Left cardiac atrium (tissue), 1 donor: ENCODE data around the gene RCVRN.

DNA sequence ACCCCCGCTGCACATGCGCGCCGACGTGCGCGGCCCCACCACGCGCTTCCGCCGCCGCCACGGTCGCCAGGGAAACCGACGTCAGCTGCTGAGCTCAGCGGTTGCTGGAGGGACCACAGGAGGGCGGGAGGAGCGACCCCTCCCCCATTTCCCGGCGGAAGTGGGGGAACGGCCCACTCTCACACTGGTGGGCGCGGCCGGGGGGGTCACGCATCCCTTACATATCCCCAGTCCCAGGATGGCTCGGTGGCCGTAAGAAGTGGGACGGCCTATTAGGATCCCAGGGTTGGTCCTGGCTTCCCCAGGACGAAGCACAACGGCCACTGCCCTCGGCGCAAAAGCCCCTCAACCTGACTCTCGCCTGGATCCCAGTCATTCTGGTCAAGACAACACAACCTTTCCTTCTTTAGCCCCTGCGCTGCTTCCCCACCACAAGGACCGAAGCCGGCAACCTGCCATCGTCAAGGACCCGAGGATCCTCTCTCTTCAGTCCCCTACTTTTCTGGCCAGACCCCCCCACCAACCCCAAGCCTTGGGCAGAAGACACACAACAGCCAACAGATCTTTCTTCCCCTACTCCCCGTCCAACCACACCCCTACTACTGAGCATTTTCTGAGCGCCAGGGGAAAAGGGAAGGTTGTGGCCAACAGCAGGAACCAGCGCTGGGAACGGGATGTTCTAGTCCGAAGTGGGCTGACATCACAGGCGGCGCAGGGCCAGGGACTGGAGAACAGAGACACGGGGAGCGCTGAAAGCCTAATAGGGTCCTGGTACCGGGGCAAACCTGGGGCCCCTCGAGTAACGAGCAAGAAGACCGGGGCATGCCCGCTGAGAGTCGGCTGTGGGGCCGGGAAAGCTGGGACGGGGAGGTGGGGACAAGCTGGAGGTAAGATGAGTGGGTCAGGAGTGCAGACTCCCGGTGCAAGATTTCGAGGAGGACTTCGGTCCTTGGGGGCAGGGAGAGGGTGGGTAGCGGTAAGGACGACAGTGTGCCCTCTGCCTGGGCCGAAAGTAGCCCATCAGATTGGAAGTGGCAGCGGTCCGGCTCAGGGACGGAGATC, 627 bp downstream of the PER1 start:
- PRO-cap: bidirectional peak, plus-strand start at position 73 of the sequence, minus-strand start outside the sequence; bidirectional peak, plus-strand start at position 734 of the sequence, minus-strand start at position 601 of the sequence

DNA sequence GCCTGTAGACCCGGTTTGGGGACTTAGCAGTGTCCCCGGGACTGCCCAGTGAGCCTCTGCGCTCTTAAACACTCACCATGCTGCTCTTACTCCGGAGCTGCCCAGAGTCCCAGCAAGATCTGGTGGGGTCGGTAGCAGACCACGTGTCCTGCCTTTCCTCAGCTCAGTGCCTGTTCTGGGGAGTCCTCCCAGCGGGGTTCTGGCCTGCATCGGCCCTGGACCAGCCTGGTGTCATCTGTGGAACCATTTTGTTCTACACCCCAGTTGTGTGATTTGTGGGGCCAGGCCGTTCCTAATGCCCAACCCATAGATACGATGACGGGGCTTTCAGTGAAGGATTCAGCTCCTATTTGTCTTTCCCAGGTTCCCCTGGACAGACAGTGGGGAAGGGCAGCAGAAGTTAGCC, 13.4 kb upstream of the AURKB start:
- PRO-cap: no peak

- PRO-cap: no peak
Measured at GRCh38 chr17:8412851-8413371, 15.3 kb upstream of the RNF222 start.

DNA sequence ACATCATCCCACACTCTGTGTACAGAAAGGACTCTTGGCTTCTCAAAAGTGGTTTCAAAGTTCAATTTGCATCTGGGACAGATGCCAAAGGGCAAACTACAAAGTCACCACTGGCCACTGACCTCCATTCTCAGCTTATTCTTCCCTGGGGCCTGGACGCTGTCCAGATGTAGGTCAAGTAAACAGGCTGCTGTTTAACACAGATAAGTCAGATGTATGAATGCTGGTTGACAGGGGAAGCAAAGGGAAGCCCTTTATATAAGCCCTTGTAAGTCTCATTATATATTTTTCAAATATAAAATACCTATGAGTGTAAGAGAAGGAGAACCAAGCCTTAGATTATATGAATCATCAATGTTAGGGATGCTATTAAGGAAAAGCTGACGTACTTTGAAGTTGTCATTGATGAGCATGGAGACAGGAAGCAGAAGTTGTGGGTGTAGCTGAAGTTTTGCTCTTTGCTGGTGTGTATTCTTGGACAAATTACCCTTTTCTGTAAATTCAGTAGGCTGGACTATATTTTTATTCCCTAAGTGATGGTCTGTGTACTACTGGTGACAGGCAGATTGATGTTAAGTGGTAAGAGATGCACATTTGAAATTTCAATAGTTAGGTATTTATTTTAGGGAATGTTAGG, 15.1 kb upstream of the NDEL1 start:
- PRO-cap: no peak

GRCh38 chr17:8479166-8479677, 43.5 kb downstream of the NDEL1 start:
- PRO-cap: no peak

- PRO-cap: no peak
Measured at GRCh38 chr17:8621375-8621960, 9.1 kb downstream of the MYH10 start.

- PRO-cap: no peak
Measured at GRCh38 chr17:8909519-8909730, 42.0 kb upstream of the PIK3R6 start.

GRCh38 chr17:8941221-8941978, 24.1 kb downstream of the PIK3R5 start:
- PRO-cap: no peak

DNA sequence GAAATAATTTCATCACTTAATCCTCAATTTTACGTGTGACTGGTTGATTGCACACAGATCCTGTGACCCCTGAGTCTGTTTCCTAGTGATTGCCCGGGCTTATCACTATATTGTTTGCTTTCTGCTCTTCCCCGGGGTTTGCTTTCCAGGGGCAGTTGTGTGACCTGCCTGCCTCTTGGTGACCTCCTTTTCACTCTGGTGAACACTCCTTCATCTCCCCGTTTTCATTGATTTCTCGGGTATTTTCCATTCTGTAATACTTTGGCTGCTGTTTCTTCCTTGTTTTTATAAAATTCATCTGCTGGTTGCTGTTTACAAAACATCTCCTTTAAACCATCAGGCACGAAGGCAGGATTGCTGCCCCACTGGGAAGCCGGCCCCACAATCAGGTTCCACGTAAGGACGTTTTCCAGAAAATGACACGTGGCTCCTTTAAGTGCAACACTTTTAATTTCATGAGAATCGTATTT, 36.1 kb downstream of the NTN1 start:
- PRO-cap: no peak

DNA sequence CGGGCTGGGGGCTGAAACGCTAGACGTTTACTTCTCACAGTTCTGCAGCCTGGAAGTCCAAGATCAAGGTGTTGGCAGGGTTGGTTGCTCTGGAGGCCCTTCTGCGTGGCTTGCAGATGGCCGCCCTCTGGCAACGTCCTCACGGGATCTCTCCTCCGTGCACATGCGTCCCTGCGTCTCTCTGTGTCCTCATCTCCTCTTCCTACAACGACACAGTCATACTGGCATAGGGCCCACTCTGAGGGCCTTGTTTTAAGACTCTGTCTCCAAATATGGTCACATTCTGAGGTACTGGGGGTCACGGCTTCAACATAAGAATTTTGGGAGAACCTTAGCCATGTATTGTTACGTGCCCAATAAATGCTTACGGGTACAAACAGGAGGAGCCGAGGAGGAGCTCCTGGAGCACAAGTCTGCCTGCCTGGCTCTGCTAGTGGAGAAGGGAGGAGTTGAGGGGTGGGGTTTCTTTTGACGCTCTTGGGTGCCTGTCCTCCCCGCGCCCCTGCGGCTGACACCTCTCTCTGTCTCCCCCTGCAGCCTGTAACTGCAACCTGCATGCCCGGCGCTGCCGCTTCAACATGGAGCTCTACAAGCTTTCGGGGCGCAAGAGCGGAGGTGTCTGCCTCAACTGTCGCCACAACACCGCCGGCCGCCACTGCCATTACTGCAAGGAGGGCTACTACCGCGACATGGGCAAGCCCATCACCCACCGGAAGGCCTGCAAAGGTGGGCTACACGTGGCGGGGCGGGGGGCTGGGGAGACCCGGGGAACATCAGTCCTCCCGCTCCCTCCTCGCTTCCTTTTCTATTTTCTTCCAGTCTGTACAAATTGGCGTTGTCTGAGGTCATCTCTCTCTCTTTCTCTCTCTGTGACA, 141.2 kb downstream of the NTN1 start:
- PRO-cap: no peak

DNA sequence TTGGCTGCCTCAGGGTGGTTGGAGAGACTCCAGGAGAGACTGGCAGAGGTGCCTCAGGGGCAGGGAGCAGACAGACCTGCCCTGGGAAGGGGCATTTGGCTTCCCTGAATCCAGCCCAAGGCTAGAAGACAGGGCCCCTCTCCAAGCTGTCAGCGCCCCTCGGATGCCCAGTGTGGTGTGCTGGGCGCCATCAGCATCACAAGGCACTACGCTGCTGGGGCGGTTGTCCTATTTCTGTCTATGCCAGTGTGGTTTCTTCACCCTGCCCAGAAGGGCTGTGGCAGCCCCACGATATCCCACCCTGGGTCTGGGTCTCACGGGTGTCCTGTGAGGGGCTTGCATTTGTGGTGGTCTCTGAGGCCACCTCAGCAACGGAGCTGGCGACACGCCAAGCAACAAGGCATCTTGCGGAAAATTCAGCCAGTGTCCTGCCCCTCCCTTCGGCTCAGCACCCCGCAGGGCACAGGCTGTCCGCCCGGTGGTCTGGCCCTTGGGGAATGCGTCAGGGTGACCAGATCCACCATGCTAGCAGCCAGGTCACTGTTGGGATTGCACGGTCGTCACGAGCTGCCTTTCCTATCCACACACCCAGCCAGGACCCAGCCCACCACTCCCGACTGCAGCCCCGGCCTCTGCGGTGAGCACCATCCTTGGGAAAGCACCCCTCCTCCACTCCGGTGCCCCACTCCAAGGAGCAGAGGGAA, 221.0 kb downstream of the NTN1 start:
- PRO-cap: no peak

DNA sequence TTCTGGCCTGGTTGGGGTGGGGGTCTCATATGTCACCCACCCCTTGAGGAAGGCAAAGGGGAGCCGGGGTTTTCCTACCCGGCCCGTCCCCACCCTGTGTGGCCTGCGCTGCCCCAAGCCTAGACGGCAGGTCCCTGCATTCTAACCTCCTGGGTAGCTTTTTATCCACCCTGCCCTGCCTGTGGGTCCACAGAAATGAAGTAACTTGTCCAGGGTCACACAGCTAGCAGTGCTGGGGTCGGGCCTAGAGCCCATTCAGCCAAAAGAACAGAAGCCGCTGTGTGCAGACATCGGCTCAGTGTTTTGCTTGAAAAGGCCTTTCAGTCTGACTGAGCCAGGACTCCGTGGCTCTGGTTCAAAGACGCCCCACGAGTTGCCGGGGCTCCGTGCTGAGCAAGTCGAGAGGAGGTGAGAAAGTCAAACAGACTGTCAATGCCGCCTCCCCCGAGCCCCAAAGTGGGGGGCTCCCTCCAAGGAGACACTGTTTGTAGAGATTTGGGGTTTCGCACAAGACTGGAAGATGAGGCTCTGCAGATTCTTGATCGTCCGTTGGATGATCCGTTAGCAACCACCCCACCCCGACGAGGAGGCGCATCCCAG, 226.1 kb downstream of the NTN1 start:
- PRO-cap: no peak

DNA sequence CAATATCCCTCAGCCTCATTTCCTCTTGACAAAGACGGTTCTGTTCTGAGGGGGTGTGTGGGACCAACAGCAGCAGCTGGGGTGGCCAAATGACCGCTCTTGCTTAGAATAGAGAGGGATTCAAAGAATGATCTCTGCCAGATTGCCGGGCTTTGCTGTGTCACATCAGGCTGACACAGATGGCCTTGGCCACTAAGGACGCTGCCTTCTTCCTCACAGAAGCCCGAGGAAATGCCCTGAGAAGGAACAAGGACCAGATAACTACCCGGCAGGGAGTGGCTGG, 250.7 kb downstream of the NTN1 start:
- PRO-cap: no peak

DNA sequence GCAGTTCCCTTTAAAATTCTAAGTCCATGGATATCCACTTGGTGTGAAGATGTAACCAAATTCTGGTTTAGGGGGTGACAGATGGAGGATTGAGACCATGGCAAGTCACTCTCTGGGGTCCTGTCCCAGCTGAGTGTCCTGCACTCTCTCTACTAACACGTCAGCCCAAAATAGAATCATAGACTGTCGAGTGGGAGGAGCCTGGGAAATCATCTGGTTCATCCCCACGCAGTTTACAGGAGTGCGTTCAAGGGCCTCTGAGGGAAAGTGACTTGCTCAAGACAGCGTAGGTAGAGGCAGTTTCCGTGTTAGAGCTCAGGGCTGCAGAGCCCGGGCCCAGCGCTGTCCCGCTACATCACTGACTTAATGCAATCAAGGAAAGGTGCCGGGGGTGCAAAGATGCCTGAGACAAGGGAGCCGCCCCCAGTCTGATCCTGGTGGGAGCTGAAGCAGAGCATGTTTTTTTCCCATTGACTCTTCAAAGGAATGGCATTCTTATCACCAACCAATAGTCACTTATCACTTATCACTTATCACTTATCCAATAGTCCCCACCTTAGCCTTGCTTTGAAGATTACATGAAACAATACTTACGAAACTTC, 10.3 kb downstream of the GSG1L2 start:
- PRO-cap: bidirectional peak, plus-strand start at position 238 of the sequence, minus-strand start at position 151 of the sequence

- PRO-cap: no peak
Measured at GRCh38 chr17:9843116-9843720, 17.5 kb downstream of the GLP2R start.

DNA sequence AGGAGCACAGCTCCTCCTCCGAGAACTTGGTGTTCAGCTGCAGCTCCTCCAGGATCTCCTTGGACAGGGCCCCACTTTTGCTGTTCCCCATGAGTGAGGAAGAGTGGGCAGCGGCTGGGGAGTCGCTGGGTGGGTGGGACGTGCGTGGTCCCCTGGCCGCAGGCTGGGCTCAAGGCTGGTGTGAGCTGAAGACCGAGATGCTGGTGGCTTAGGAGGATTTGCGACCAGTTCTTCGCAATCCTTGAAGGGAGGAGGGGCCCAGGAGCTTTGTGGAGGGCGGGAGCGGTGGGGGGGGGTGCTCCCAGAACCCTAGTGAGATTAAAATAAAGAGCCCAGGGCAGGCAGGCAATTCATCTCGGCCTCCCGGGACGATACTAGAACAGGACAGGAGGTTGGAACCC, at the start of gene RCVRN:
Gene RCVRN (minus strand): TSS at position 182 of the 401 bp plus-strand sequence.
- PRO-cap: no peak

DNA sequence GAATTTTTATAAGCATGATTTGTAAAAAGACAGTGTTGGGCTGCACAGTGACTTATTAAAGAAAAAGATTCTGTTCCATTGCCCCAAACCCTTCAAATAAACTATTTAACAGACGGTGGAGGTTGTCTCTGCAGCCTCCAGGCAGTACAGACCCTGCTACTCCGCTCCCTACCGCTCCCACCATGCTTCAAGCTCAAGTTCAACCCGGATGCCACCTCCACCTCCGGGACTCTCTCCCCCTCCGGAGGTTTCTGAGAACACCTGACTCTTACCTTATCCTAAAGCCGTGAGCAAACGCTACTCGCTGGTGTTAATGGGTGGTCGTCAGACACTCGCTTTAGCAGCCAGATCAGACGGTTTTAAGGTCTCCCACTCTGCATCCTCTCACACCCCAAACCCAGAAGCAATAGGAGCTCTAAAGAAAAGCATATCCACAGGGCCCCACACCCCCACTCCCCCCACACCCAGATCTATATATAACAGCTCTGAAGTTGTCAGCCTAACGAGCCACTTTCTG, 120.9 kb upstream of the RCVRN start:
- PRO-cap: no peak

DNA sequence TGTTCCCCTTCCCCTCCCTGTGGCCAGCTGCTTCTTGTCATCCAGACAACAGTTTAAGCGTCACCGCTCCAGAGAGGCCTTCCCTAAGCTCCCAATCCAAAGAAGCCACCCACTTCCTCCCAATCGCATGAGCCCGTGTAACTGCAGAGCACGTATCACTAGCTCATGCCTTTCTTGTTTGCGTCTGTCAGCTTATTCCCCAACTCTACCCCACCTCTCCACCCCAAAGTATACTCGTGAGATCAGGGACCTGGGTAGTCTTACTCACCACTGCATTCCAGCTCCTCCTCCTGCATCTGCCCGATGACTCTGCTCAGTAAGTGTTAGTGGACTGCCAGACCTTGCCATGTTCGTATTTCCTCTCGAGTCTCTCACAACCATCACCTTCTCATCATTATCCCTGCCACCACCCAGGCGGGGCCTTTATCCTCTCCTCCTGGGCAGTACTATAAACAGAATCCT, 92.8 kb downstream of the GAS7 start:
- PRO-cap: no peak

- PRO-cap: no peak
Measured at GRCh38 chr17:10258525-10258816, 60.1 kb upstream of the GAS7 start.

DNA sequence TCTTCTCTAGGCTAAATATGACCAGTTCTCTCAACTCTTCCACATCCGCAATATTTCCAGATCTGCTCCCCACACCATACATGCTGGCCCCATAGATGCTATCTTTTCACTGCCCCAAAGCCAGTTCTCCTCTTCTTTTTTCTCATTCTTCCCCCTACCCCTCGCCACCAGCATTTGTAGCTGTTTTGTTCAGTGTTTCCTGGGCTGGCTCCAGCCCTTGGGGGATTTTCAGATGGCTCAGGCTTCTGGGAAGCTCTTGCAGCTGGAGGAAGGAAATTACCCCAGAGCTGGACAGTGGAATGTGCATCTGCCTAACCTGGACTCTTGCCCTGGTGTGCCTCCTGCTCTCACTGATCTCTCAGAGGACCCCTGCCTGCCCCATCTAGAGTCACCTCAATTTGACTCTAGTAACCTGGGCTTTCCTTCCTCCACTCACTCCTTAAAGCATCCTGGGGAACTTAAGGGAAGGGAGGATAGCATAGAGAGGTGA, 82.8 kb downstream of the MYH13 start:
- PRO-cap: no peak